CMK (cell line): ENCODE data around the gene DPEP3.

- RRBS, result no CpG with 5 or more reads among the region's 4 CpGs
Observed at GRCh38 chr16:67555662-67556360, 6.5 kb upstream of the CTCF start.

- RRBS, result no CpG with 5 or more reads among the region's 20 CpGs
Observed at GRCh38 chr16:67673424-67674296, 7.0 kb downstream of the C16orf86 start.

GRCh38 chr16:67729790-67730345, 10.8 kb upstream of the GFOD2 start:
- RRBS, result no CpG with 5 or more reads among the region's 12 CpGs

DNA sequence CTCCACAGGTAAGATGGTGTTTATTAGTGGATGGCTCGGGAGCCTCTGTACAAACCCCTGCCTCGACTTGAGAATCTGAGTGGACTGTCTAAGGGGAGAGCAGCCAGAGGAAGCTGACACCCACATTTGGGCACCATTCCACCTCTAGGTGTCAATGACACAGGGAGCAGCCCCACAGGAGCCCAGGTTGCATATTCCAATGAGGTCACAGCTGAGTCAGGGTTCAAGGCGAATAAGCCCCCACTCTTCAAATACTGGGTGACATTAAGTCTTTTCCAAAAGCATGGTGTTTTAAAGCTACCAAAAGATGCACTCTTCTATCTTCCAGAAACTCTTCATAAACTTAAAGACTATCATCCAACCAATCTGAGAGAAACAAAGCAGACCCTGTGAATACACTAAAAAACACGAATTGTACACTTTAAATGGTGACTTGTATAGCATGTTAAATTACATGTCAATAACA, 31.8 kb downstream of the RANBP10 start:
- RRBS, result no CpG with 5 or more reads among the region's 4 CpGs

DNA sequence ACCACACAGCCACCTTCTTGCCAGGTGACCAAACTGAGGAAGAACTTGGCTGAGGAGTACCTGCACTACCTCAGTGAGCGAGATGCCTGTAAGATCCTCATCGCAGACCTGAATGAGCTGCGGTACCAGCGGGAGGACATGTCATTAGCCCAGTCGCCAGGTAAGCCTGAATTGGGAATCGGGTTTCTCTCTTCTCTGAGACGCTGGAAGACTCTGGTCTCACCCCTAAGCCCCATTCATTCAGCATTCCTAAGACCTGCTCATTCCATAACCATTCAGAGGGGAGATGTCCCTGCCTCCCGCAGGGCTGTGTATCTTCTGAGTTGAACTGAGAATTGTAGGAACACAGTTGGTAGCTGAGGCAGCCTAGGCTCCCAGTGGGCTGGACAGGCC, 17.0 kb upstream of the THAP11 start:
- RRBS, result no CpG with 5 or more reads among the region's 8 CpGs

DNA sequence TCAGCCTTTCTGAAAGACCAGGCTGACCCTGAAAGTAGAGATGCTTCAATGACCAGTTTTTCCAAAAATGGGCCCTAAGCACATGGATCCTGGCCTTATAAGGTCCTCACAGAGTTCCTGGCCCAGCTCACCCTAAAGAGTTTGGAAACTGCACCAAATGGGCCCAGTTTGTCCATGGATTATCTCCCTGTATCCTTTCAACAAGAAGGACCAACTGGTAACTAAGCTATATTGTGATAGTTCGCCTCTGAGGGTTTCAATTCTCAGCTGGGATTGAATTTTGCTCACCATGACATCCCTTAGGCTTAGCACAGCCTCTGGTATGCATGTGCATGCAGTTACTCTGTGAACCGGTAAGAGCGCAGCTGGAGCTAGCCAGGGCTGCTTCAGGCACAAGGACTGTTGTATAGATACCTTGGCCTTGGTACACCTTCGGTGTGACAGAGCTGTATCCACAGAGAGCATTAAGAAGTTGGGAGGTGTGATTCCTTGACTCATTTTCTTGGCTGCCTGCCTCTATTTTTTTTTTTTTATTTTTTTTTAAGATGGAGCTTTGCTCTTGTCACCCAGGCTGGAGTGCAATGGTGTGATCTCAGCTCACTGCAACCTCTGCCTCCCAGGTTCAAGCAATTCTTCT, 2.3 kb downstream of the THAP11 start:
- RRBS, result no CpG with 5 or more reads among the region's 4 CpGs

DNA sequence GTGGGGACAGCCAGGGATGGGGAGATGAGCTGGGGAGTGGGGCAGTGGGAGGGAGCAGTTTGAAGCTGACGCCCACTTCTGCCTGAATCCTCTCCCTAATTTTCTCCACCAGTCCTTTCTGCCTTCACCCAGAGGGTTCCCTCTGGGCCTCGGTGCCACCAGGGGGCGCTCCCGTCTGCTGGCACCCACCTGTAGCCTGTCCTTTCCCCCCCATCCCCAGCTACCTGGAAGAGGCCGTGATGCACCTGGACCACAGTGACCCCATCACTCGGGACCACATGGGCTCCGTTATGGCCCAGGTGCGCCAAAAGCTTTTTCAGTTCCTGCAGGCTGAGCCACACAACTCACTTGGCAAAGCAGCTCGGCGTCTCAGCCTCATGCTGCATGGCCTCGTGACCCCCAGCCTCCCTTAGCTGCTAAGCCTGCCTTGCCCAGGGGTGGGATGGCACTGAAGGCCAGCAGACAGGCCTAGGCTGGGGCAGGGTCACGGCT, 903 bp upstream of the NRN1L start:
- RRBS, result no CpG with 5 or more reads among the region's 12 CpGs

GRCh38 chr16:67930423-67931211, 1.0 kb downstream of the CTRL start:
- RRBS, result no CpG with 5 or more reads among the region's 27 CpGs

DNA sequence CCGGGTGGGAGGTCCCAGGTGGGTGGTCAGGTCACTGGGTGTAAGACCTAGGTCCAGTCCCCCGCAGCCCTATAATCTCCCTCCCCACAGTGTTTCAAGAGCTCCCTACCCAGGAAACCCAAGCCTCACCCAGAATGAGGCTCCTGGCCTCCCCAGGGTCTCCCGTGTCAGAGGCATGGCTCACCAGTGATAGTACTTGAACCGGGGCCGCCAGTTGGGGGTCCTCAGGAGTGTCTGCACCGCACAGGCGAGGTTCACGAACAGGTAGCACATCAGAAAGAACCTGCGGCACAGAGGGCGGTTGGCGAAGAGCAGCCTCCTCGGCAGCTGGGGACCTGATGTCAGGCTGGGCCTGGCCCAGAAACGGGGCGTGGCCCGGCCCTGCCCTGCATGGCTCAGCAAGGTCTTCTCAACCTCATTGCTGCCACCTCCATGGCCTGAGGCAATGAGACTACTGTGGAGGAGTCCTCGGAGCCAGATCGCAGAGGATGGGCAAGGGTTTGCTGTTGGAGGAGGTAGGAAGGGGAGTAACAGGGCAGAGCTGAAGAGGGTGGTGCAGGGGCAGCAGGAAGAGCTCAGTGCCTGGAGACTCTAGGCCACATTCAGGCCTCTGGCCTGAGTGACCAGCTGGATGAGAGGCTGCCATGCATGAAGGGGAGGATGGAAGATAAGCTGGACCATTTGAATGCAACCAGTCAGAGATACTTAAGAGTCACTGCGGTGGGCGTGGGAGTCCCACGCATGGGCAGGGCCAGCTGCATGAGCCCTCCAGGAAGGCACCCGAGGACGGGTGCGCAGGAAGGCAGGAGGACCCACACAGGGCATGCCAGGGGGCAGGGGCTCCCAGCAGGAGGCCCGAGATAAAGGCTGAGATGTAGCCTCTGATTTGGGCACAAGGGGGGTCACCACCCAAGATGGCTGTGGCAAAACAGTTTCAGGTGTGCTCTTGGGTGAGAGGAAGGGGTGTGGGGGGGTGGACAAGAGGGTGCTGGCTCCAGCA, 4.3 kb upstream of the LCAT start:
- RRBS, result no CpG with 5 or more reads among the region's 24 CpGs

- RRBS, result 97% methylated on average over 15 of the region's 56 CpGs
Observed at GRCh38 chr16:67980176-67980888, at the start of gene DPEP3. TSS of gene DPEP3 (minus strand) at chr16:67980499.

GRCh38 chr16:67994181-67994872, 5.0 kb downstream of the DPEP2 start:
- RRBS, result under 1% methylated on average over 1 of the region's 15 CpGs

DNA sequence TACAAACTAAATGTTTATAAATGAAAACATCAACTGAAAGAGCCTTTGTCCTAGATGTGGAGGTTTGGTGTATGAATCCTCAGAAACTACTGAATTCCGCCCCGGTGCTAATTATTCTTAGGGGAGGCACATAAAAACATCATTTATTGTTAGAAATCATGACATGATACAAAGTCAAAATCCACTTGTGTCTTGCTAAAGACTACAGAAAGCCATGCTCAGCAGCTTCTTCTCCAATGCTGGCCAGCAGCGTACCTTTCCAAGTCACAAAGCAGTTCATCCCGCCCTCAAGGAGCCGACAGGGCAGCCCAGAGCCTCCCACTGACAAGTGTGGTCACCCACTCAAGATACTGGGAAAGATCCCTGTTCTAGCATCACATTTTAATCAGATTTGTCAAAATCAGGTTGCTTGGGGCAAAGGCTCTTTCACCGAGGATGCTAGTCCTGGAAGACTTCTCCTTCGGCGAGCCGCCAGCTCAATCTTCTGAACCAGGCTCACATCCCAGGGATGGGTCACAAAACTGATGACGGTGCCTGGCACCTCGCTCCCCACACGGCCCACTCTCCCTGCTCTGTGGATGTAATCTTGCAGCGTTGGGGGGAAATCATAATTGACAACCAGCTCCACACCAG, 1.7 kb downstream of the DDX28 start:
- RRBS, result no CpG with 5 or more reads among the region's 13 CpGs

- RRBS, result no CpG with 5 or more reads among the region's 4 CpGs
Observed at GRCh38 chr16:68083789-68084112, 1.4 kb upstream of the NFATC3 start.

DNA sequence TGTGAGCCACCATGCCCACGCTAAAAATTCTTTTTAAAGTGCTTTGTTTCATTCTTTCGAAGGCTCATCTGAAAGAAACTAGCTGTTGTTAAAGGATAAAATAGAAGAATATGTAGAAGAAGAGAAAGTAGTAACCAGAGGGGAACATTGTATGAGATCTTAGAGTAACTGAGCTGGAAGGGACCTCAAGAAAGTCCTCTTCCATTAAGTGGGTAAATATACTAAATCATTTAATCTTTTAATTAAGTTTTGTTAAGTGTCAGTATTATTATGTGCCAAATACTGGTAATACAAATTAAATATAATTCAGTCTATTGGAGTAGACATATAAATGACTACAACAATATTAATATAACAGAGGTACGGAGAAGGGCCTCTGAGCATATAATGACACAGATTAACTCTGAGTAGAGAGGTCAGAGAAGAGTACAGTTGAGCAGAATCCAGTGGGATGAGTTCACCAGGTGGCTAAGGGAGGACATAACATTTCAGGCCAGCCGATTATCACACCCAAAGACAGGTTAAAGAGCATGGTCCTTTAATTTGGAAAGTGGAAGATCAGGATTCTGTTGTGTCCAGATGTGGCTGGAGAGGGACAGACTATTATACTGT, 11.2 kb downstream of the NFATC3 start:
- RRBS, result no CpG with 5 or more reads among the region's 4 CpGs

DNA sequence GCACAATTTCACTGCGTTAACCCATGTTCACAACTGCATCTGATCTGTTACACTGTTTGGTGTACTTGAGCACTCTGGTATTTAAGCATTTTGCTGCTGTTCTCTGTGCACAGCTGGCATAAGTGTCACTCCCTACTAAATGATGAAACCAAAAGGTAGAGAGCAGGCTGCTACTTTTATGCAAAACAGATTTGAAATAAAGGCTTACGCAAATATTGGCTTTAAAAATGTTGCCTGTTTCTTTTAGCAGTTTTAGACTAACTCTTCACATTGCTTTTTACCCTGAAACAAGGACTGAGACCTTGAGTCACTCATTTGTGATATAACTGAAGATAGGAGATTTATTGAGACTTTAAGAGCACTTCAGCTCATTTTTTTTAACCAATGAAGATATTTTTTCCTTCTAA, 41.6 kb downstream of the ESRP2 start:
- RRBS, result no CpG with 5 or more reads among the region's 2 CpGs

DNA sequence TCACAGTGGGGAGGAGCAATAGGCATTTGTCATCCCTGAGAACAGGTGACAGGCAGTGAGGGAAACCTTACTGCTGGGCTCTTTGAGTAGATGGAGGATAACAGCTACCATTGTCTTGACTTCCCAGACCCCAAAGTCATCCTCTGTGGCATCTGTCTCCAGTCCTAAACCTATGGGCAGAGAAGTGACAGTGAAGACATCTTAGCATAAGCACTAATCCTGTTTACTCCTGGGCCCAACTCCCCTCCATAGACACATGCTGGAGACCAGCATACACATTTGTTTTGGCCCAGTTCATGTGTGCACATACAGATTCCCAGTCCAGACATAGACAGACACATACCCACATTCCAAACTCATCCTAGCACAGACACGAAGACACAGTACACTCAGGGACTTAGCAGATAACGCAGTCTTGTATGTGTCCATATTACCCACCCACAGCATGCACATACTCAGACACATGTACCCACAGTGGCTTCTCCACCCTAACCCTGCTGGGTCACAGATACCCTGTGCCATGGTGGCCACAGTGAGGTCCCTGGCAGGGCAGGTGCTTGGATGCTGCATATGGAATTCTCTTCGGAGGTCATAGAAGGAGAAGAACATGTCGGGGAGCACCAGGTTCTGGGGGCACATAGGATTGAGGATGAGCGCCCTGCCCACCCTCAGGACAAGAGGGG, 2.5 kb downstream of the ESRP2 start:
- RRBS, result no CpG with 5 or more reads among the region's 5 CpGs

GRCh38 chr16:68246465-68247261, 1.5 kb downstream of the PLA2G15 start:
- RRBS, result no CpG with 5 or more reads among the region's 7 CpGs

GRCh38 chr16:68417609-68418512, 30.4 kb downstream of the SMPD3 start:
- RRBS, result no CpG with 5 or more reads among the region's 13 CpGs

- RRBS, result no CpG with 5 or more reads among the region's 15 CpGs
Observed at GRCh38 chr16:68490758-68491646, 42.7 kb upstream of the SMPD3 start.